Hair follicular keratinocyte (primary cell): ENCODE results near the genes ACOT9 and POLA1.

DNA sequence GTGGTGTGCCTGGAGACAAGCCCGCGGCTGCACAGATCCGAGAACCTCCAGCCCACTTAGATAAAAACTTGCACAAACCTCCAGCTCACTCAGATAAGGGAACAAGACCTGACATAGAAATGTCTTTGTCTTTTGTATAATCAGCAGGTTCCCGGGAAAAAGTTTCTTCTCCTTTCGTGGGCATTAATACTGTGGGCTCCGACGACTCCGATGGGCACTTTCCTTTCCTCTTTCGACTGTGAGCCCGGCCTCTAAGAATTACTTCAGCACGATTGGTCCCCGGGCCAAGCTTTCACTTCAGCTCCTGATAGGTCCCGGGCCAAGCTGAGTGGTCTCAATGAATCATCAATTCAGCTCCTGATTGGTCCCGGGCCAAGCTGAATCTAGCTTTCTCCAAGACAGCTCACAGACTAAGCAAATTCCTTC, 32.5 kb downstream of the PRDX4 start:
- RAMPAGE, long total RNA, result no peak

DNA sequence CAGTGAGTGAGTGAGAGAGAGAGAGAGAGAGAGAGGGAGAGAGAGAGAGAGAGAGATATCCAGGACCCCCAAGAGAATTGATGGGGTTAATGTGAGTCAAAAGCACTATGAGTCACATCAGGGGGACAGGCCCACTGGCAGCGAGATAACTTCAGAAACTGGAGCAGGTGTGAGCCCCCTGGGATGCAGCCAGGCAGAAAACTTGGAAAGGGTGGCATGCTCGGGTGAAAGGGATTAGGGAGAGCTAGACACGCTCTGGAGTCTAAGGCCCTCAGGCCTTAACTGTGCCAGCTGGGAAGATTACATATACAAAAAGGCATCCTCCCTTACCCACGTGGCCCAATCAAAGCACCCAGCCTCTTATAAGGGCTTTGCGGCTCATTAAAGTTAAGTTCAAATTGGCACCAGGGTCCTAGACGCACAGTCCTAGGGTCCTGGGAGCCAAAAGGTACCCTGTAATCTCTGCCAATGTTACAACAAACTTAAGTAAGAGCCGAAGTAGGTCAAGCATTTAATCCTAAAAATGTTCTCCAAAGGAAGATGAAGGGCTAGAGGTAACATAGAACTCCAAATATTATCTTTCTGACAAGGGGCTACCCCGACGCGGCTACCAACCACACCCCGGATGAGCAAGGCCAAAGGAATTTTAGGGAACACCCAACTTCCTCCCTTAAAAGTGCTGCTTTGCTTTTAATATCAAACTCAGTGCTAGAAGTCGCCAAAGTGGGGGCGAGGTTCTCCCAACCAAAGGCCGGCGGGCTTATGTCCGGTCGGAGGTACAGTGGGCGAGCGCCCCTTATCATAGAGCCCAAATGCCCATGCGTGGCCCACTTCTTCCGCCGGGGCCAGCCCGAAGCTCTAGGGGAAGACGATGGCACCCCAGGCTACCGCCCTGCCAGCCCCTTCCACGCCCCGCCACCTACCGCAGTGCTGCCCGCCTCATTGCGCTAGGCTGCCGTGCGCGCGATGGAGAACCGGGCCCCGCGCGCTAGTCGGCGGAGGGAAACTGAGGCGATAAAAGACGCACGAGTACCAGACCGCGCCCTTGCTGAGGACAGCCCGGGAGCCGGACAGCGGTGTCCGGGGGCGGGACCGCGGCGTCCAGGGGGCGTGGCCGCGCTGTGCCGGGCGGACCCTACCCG, at the start of gene ACOT9:
Gene ACOT9, minus strand, starts transcription at position 1,075 of the 1,142 bp plus-strand sequence.
- RAMPAGE, long total RNA, result start-site peak on the minus strand centred at position 1,033 of the sequence, 79 bp wide, 194 and 77 reads in 2 replicates

GRCh38 chrX:23804522-23804822, 21.5 kb downstream of the SAT1 start:
- RAMPAGE, long total RNA, result no peak

GRCh38 chrX:23811006-23811599, 28.1 kb downstream of the SAT1 start:
- RAMPAGE, long total RNA, result no peak

GRCh38 chrX:23844733-23845203, 61.8 kb downstream of the SAT1 start:
- RAMPAGE, long total RNA, result no peak

GRCh38 chrX:23883439-23883916, 24.3 kb downstream of the APOO start:
- RAMPAGE, long total RNA, result no peak

DNA sequence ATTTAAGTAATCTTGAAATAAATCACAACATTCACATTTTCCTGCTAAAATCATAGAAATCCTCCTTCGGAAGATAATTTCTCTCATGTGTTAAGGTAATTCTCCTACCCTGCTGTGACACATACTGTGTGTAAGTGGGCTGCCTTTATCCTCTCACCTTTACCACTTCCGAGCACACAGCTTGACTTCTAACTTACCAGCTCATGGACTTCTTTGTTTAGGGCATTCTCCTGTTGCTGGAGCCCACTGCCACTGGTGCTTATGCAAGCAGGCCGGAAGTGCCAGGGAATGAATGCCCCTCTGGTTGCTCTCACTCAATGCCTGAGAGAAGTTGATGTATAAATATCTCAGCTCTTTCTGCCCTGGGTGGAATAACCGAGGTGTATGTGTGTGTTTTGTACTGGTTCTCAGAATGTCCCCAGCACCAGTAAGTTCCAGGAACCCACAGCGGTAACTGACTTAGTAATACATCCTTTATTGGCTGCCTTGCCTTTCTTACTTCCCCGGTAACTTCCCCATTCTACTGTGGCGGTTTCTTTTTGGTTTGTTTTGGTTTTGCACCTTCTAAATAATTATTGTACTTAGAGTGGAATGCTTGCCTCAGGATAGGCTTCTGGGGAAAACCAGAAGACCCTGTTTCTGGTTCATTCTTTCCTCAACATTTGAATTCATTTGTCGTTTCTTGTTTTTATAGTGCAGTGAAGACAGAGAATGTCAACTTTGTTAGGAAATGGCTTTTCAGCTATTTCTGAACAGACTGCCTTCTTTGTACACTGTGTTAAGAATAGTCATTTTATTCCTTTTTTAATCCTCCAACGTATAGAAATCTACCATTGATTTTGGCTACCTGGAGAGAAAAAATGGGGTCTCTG, 45.3 kb downstream of the CXorf58 start:
- RAMPAGE, long total RNA, result no peak

GRCh38 chrX:24023908-24024267, 3.1 kb downstream of the KLHL15 start:
- RAMPAGE, long total RNA, result no peak

DNA sequence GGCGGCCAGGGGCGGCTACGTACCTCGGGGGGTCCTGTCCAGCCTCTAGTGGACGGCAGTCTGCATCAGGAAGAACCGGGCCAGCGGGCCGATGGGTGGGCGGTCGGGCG, 2.3 kb downstream of the KLHL15 start:
- RAMPAGE, long total RNA, result no peak

GRCh38 chrX:24180914-24181586, 31.5 kb downstream of the ZFX start:
- RAMPAGE, long total RNA, result no peak

GRCh38 chrX:24494634-24495351, 29.7 kb downstream of the PDK3 start:
- RAMPAGE, long total RNA, result no peak

DNA sequence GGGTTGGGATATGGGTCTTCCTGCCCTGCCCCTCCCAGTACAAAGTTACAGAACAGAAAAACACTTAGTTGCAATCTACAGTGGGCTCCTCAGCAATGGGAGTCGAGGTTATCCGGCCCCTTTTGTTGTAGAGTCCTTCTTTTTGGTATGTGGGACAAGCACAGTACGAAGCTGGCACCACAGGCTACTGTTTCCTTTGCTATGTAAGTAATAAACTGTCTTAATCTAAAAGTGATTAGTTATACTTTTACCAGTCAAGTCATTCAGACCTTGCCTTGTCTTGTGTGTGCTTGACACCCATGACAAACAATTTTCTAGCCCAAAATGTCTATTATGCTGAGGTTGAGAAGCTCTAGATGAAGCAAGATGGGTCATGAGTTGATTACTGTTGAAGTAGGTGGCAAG, 15.5 kb upstream of the PCYT1B start:
- RAMPAGE, long total RNA, result no peak

DNA sequence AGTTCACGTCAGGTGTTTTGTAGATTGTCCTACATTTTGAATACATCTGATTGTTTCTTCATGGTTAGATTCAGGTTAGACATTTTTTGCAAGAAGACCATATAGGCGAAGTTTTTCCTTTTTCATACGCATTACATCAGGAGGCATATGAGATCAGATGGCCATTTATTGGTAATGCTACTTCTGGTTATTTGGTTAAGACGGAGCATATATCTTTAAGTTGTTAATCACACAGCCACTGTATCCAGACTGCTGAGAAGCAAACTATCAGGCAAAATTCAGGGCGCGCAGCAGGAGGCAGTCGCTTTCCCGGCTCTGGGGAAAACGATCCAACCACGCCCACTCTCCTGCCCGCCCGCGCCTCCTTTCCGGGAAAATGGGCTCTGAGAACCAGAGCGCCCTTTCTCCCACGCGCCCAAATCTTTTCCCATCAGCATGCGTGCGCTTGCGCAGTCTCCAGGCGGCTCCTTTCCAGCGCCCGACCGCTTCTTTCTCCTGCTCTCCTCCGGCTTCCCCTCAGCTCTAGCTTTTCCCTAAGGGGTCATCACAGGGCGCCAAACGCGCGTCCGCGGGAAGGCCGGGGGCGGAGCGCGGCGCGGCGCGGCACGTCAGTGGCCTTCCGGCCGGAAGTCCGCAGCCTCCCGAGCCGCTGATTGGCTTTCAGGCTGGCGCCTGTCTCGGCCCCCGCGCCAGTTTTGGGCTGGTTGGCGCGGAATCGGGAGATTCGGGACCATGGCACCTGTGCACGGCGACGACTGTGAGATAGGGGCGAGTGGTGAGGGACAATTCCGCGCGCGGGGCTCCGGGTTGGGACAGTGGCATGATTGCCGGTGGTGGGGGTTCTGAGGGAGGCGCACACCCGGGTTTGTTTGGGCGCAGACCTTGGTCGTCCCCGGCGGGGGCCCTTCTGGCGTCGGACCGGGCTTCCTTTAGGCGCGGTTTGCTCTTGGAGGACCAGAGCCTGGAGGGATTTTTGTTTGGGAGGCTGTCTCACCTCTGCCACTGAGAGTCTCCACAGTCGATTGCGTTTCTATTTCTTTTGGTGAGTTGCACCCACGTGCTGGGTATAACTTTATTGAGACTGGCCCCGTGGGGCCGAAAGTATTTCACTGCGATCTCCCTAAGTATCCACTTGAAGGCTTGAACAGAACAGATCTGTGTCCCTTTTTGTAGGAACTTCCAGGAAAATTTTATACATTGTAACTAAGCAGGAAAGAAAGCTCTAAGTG, at the start of gene POLA1:
Gene POLA1, plus strand, starts transcription at position 689 of the 1,229 bp plus-strand sequence.
- RAMPAGE, long total RNA, result no peak

DNA sequence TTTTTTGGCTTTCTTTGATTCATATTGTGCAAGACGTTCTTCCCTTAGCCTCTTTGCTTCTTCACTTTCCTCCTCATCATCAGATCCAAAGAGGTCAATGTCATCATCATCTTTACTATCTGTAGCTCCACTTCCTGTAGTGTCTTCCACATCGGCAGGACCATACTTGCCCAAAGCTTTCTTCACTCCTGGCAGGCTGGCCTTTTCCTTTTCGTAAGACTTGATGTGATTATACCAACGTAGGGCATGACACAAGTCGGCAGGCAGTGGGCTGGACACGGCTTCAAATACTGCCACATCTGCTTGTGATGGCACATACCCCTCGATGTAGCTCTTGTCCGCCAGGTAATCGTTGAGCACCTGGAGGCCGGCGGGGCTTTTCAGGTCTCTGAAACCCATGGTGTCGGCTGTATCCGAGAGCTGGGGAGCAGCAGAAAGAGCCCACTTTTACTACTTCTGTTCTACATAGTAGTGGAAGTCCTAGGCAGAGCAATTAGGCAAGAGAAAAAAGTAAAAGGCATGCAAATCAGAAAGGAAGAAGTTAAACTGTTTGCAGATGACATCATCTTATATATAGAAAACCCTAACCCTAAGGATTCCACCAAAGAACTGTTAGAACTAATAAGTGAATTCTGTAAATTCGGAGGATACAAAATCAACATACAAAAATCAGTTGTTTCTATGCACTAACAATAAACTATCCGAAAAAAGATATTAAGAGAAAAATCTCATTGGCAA, 95.1 kb downstream of the POLA1 start:
- RAMPAGE, long total RNA, result no peak

DNA sequence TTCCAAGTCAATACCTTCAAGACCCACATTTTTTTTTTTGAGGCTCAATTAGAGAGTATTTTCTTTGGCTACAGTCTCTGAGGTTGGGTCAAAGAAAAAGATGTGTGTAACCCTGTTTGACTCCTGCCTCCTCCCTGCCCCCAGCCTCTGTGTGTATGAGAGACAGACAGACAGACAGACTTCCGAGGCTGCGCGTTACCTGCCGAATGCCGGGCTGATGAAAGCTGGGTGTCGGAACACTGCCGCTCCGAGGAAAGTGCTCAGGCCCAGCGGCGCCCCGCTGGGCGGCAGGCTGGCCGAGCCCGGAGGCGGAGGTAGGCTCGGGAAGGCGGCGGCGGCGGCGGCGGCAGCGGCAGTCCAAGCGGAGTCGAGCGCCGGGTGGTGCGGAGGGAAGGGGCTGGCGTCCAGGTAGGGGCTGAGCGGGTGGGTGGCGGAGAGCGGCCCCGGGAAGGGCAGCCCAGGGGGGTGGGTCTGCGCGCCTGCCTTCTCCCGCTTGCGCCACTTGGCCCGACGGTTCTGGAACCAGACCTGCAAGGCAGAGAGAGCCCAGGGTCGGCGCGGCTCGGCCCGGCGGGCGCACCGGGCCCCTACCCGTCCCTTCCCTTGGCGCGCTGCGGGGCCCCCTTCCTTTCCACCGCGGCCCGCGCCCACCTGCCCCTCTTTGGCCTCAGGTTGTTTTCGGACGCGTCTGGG, 8.7 kb downstream of the ARX start:
- RAMPAGE, long total RNA, result no peak

- RAMPAGE, long total RNA, result no peak
Observed at GRCh38 chrX:28659378-28659733, 72.1 kb downstream of the IL1RAPL1 start.

GRCh38 chrX:31934724-31935137, 862.9 kb upstream of the FTHL17 start:
- RAMPAGE, long total RNA, result no peak

DNA sequence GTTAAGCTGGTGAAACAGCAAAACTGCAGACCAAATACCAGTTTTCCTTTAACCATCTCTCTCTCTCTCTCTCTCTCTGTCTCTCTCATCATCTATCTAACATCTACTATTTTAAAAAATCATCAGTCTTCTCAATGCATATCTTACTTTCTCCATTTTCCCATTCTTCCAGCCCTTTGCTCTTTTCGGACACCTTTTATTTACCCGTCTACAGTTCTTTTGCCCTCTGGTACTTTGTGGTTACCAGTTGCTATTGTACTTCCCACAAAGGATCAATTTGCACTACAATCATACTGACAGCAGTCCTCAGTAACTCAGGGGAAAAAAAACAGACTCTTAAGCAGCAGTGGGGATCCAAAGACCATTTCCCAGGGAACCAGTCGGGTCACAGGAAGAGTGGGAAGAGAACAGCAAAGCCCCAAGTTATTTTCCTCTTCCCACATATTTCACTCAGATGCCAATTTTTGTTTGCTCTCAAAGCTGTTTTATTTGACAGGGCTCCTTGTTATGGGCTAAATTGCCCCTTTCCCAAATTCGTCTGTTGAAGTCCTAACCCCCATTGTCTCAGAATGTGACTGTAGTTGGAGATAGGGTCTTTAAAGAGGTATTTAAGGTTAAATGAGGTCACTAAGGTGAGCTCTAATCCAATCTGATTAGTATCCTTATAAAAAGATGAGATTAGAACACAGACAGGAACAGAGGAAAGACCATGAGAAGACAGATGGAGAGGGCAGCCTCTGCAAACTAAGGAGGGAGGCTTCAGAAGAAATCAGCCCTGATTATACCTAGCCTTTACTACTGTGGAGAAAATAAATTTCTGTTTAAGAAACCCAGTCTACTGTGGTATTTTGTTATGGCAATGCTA, 22.9 kb downstream of the DMD start:
- RAMPAGE, long total RNA, result no peak

DNA sequence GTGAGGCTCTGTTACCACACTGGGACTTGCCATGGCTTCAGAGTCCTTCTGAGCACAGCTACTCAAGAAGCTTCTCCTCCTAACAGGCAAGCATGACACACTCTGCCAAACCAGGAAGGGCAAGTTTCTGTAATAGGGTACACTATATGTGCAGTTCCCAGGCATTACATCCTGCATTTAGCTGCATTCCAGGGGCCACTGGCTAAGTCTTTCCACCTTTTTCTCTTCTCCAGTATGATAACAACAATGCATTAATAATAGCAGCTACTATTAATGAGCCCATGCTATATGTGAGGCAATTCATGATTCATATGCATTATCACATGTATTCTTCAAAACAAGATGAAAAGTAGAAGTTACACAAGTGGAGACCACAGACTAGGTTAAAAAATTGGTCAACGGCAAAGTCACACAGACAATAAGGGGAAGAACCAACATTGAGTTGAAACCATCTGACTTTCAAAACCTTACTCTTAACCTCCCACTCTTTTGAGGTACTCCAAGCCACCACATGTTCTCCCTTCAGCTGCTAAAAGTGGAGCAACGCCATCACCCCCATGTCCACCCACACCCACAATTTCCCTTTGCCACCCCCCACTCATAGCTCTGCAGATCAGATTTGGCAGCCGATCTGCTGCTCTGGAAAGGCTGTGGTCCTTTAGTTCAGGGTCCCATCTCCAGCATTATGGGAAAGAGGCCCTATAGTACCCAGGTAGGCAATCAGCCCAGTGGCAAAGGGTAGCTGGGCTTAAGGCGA, 33.7 kb upstream of the CYBB start:
- RAMPAGE, long total RNA, result no peak

DNA sequence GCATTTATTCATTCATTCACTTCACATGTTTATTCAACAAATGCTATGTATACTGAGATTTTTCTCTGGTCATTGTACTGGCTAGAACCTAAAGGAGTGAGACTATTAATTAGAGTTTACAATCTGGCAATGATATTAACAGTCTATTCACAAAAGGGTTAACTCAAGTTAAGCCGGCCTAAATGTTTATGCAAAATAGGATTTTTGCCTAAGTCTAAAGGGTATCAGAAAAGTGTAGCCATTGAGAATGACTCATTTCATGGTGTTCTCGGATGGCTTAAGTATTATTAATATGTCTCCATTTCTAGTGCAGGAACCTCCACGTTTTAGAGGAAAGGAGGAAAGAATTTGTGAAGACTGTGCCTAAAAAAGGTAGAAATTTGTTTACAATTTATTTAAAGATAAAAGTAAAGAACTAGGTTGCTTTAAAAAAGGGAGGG, 29.8 kb downstream of the DYNLT3 start:
- RAMPAGE, long total RNA, result no peak